Keratinocyte (primary cell): ENCODE results near the genes KRTAP5-3, KRTAP5-6, IFITM10 and TNNT3.

CAGE:
- cytosol, long polyA minus RNA: no peak
- cytosol, long polyA plus RNA: no peak
- long polyA plus RNA: no peak
- nucleus, long polyA minus RNA: no peak
- nucleus, long polyA plus RNA: no peak
These were observed 26.0 kb downstream of the DUSP8 start for GRCh38 chr11:1545854-1546652.

DNA sequence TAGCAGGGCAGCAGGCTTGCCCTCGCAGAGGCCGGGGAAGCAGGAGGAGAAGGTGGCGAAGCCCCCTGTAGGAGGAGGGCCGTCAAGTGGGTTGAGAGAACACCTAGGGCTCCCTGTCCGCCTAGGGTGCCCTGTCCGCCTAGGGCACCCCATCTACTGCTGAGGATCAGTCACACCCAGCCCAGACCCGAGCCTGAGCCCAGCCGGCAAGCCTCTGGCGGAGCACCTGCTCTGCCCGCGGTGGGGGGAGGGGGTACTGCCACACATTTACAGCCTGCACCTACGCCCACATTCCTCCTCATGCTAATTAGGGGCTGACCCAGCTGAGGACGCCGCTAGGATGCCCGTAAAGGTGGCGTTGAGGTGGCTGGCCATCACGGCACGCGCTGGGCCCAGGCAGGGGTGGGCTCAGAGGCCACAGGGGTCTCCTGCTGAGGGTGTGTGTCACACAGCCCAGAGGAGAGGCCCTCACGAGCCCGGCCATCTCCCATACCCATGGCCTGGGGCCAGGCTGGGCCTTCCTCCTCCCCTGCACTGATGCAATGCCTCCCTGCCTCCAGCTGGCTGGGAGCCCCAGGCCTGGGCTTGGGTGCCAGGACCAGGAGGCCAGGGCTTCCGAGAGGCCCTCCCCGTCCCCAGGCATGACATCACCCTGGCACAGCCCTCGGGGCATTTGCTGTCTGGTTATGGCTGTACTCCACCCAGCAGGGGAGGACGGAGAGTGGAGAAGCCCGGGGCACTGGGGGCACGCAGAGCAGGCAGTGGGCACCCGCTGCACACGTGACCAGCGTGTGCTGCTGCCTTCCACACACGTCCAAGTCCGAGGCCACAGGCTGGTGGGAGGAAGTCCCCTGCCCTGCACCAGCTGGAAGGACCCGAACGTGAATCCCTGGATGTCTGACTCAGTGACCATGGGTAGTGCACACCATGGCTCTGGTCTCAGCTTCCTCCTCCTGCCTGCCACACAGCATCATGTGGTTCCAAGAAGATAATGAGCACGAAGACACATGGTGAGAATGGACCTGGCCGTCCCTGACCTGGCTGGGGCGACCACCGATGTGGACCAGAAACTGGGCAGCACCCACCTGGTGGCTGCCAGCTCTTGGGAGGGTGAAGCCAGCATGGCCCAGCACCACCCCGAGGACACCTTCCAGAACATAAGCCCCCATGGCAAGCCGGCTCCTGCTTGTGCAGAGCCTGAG is 12.7 kb downstream of the DUSP8 start:
CAGE:
- cytosol, long polyA minus RNA: no peak
- cytosol, long polyA plus RNA: no peak
- long polyA plus RNA: no peak
- nucleus, long polyA minus RNA: no peak
- nucleus, long polyA plus RNA: no peak

DNA sequence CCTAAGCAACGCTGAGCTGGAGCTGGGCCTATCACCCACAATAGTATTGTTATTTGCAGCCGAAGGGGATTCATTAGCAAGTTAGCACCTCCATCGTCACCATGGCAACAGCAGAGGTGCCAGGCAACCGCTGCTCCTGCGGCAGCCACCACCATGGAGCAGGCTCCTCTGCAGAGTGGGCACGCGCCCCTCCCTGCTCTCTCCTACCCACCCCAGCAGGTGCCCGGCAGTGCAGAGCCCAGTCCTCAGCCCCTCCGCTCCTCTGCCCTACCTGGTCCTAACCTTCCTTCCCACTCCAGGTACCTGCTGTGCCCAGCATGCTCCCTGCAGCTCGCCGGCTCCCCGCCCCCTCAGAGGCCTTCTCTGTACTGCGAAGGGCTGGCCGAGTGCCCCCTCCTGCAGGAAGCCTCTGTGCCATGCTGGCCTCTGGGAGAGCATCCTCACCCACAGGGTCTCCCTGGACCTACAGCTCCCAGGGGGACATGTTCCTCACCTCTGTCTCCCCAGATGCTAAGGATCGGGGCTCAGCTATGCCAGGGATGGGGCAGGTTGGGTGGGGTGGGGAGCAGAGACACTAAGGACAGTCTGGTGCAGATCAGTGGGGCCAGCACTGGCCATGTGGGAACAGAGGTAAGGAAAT is 3.5 kb downstream of the DUSP8 start:
CAGE:
- cytosol, long polyA minus RNA: no peak
- cytosol, long polyA plus RNA: no peak
- long polyA plus RNA: no peak
- nucleus, long polyA minus RNA: no peak
- nucleus, long polyA plus RNA: no peak

DNA sequence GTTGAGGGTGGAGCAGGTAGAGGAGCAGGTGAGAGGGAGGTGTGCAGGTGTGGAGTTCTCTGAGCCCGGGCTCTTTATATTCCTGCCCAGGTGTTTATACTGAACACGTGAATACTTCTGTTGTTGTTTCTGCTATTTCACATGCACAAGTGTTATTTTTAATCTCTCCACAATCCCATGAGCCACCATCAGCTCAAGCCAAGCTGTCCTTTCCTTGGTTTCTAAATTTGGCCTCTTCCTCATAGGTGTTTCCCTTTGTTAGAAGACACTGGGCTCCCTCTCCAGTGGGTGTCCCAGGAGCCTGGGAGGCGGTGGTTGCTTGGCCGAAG is at the start of gene KRTAP5-3:
TSS of gene KRTAP5-3 (minus strand) at position 67 of the 329 bp plus-strand sequence.
CAGE:
- cytosol, long polyA minus RNA: no peak
- cytosol, long polyA plus RNA: no peak
- long polyA plus RNA: no peak
- nucleus, long polyA minus RNA: no peak
- nucleus, long polyA plus RNA: no peak

DNA sequence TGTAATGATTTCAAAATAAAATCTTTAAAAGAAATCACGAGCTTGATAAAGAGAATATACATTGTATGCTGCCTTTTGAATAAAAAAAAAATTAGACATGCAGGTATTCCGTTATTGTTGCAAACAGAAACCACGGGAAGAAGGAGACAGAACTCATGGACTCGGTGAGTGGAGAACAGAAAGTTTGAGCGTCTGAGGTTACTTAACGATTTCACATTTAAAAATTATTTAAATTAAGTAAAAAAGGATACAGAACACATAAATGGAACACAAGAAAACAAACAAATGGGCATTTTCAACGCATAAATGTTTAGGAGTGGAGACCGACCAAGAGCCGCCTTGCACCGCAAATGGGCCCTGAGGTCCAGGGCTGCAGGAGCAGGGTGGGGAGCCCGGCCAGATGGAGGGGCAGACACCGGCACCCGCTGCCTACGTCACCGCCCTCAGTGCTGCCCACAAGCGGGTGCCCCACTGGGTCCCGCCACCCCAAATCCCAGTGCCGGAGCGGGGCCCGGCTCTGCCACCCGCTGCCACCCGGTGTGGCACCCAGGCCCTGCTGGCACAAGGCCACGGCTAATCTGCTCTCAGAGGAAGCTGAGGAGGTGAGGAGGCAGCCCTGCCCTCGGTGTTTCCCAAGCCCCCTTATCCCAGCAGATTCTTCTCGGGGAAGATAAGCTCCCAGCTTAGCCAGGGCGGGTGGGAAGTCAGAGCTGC is 13.9 kb upstream of the KRTAP5-6 start:
CAGE:
- cytosol, long polyA minus RNA: no peak
- cytosol, long polyA plus RNA: no peak
- long polyA plus RNA: no peak
- nucleus, long polyA minus RNA: no peak
- nucleus, long polyA plus RNA: no peak

DNA sequence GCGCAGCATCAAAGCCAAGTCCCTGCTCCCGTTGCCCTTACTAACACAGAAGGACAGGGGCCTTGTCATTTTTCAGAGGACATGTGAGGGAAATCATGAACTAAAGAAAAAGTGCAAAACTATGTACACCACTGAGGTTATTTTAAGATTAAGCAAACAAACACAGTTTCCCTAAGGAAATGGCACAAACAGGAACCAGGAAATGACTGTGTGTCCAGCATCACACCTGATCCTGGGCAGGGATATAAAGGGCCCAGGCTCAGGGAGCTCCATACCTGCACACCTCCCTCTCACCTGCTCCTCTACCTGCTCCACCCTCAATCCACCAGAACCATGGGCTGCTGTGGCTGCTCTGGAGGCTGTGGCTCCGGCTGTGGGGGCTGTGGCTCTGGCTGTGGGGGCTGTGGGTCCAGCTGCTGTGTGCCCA is at the start of gene KRTAP5-6:
TSS of gene KRTAP5-6 (plus strand) at position 283 of the 427 bp plus-strand sequence.
CAGE:
- cytosol, long polyA minus RNA: no peak
- cytosol, long polyA plus RNA: no peak
- long polyA plus RNA: no peak
- nucleus, long polyA minus RNA: no peak
- nucleus, long polyA plus RNA: no peak

DNA sequence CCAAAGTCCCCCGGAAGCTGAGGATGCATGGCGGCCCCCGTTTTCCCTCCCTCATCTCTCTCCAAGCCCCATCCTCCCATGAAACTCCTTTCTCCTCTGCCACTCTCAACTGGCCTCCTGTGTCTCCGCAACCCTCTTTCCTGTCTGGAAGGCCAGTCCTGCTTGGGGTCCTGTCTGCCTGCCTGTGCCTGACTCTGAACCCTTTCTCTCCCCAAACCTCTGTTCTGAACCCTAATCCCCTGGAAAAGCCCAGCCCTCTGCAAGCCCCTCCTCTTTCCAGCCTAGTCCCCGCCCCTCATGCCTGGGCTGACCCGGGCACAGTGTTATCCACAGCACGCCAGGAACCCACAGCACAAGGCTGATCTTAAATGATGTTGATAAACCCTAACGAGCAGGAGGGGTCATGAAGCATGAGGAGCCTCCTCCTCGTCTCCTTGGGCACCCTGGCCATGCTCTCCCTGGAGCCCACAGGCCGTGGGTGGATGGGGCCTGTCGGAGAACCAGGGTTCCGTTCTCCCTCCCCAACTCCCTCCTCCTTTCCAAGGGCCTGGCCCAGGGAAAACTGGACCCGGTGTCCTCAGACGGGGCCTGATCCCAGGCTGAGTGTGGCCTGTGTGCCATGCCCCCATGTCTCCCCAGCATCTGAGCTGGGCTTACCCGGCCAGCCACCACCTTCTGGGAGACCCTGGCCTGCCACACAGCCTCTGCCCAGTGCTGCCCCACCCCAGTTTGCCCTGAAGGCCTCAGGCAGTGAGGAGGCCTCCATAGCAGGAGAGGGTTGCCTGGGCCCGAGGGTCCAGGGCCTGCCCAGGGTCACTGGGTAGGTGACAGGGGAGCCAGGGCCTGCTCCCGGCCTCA is at the start of gene IFITM10:
TSS of gene IFITM10 (minus strand) at position 208 of the 858 bp plus-strand sequence.
CAGE:
- cytosol, long polyA minus RNA: no peak
- cytosol, long polyA plus RNA: no peak
- long polyA plus RNA: no peak
- nucleus, long polyA minus RNA: no peak
- nucleus, long polyA plus RNA: no peak

GRCh38 chr11:1844012-1845020 is 5.5 kb downstream of the TNNI2 start:
CAGE:
- cytosol, long polyA minus RNA: no peak
- cytosol, long polyA plus RNA: no peak
- long polyA plus RNA: no peak
- nucleus, long polyA minus RNA: no peak
- nucleus, long polyA plus RNA: no peak

DNA sequence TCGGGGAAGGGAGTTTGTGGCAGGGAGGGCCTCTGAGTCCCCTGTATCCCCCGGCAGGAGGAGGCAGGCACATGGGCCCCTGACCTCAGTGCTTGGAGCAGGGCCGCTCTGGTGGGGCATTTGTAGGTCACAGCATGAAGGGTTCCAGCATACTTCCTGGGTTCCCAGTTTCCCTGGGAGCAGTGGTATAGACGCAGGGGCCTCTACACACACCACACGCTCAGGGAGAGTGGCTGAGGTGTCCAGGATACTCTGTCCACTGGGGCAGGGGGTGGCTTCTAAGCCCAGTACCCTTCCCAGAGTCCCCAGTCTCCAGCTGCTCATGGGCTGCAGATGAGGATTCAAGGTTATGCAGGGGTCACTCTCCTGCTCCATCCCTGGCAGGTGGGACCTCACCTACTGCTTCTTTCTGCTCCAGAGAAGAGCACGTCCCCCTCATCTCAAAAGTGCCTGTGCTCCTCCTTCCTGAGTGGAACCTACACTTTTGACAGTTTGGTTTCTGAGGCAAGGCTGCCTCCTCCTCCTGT is 6.2 kb downstream of the LSP1 start:
CAGE:
- cytosol, long polyA minus RNA: no peak
- cytosol, long polyA plus RNA: no peak
- long polyA plus RNA: no peak
- nucleus, long polyA minus RNA: no peak
- nucleus, long polyA plus RNA: no peak

DNA sequence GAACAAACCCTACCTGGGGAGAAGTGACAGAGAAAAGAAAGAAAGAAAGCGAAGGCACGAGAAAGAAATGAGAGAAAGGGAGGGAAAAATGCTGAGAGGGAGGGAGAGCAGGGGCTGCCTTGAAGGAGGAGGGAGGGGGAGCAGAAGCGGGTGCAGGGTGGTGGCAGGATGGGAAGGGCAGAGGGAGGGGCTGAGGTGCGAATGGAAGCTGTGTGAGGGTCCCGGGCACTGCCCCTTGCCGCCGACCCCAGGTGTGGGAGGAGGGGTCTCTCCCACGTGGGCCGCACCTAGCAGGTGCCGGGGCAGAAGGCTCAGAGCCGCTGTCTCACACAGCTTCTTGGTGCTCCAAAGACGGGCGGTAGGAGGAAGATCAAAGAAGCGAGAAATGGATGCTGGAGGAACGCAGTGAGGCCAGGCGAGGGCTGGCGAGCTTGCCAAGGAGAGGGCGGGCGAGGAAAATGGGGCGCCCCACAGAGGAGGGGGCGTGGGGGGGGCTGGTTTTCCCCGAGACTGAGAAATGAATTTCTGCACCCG is 16.5 kb downstream of the LSP1 start:
CAGE:
- cytosol, long polyA minus RNA: no peak
- cytosol, long polyA plus RNA: no peak
- long polyA plus RNA: no peak
- nucleus, long polyA minus RNA: no peak
- nucleus, long polyA plus RNA: no peak

DNA sequence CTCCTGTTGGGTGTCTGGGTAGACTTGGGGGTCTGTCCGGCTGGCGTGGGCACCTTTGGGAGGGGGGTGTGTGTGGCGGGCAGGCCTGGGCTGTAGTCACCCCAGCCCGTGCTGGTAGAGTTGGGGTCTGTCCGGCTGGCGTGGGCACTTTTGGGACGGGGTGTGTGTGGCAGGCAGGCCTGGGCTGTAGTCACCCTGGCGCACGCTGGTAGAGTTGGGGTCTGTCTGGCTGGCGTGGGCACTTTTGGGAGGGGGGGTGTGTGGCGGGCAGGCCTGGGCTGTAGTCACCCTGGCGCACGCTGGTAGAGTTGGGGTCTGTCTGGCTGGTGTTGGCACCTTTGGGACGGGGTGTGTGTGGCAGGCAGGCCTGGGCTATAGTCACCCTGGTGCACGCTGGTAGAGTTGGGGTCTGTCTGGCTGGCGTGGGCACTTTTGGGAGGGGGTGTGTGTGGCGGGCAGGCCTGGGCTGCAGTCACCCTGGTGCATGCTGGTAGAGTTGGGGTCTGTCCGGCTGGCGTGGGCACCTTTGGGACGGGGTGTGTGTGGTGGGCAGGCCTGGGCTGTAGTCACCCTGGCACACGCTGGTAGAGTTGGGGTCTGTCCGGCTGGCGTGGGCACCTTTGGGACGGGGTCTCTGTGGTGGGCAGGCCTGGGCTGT is 18.9 kb downstream of the LSP1 start:
CAGE:
- cytosol, long polyA minus RNA: no peak
- cytosol, long polyA plus RNA: no peak
- long polyA plus RNA: no peak
- nucleus, long polyA minus RNA: no peak
- nucleus, long polyA plus RNA: no peak

DNA sequence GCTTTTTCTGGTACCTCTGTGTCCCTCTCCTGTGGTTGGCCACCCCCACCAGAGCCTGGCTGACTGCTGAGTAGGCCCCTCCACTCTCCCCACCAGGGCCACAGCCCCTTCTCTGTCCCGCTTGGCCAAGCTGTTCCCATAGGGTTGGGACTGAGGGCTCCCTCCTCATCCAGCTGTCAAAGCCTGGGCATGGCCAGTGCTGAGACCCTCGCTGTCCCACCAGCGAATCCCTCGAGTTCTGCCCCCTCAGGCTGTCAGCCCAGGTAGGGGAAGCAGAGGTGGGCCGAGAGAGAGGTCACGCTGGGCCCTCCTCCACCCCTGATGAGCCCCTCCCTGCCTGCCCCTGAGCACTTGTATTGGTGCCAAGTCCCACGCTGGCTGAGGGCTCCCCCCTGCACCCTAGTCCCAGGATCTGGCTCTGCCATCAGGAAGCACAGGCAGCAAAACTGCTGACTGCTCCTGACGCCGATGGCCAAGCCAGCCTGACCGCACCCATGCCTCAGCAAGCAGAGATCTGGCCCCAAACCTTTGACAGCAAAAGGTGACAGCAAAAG is 3.4 kb downstream of the PRR33 start:
CAGE:
- cytosol, long polyA minus RNA: no peak
- cytosol, long polyA plus RNA: no peak
- long polyA plus RNA: no peak
- nucleus, long polyA minus RNA: no peak
- nucleus, long polyA plus RNA: no peak

CAGE:
- cytosol, long polyA minus RNA: no peak
- cytosol, long polyA plus RNA: no peak
- long polyA plus RNA: no peak
- nucleus, long polyA minus RNA: no peak
- nucleus, long polyA plus RNA: no peak
These were observed at the start of gene TNNT3 for GRCh38 chr11:1919000-1919782. Gene TNNT3, plus strand, starts transcription at chr11:1919703.

DNA sequence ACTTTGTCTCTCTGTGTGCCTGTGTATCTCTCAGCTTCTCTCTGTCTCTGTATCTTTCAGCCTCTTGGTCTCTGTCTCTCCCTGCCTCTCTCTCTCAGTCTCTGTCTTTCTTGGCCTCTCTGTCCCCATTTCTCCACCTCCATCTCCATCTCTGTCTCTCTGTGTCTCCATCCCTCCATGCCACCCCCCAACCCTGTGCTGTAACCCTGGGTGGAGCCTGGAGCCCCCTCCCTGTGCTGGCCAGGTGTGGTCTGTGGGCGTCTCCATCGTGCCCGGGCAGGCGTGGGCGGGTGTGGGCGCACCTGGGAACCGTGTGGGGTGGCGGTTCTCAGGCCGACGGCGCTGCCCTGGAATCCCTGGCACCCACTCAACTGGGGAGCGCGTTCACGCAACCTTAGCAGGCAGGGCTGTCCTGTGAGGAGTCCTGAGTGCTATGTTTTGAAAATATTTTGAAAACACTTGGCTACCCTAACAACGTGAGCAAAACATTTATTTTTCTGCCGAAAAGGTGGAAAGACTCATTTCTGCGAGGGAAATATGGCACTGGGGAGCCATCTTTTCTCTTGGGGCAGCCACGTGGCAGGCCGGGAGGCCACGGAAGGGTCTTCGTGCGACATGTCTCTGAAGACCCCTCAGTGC is 4.7 kb downstream of the TNNT3 start:
CAGE:
- cytosol, long polyA minus RNA: no peak
- cytosol, long polyA plus RNA: no peak
- long polyA plus RNA: no peak
- nucleus, long polyA minus RNA: no peak
- nucleus, long polyA plus RNA: no peak

GRCh38 chr11:1931937-1932526 is 12.5 kb downstream of the TNNT3 start:
CAGE:
- cytosol, long polyA minus RNA: no peak
- cytosol, long polyA plus RNA: no peak
- long polyA plus RNA: no peak
- nucleus, long polyA minus RNA: no peak
- nucleus, long polyA plus RNA: no peak

CAGE:
- cytosol, long polyA minus RNA: no peak
- cytosol, long polyA plus RNA: no peak
- long polyA plus RNA: no peak
- nucleus, long polyA minus RNA: no peak
- nucleus, long polyA plus RNA: no peak
These were observed 49.0 kb downstream of the MRPL23 start for GRCh38 chr11:1995760-1996926.

GRCh38 chr11:2102578-2103011 is 36.6 kb downstream of the IGF2 start:
CAGE:
- cytosol, long polyA minus RNA: no peak
- cytosol, long polyA plus RNA: no peak
- long polyA plus RNA: no peak
- nucleus, long polyA minus RNA: no peak
- nucleus, long polyA plus RNA: no peak

DNA sequence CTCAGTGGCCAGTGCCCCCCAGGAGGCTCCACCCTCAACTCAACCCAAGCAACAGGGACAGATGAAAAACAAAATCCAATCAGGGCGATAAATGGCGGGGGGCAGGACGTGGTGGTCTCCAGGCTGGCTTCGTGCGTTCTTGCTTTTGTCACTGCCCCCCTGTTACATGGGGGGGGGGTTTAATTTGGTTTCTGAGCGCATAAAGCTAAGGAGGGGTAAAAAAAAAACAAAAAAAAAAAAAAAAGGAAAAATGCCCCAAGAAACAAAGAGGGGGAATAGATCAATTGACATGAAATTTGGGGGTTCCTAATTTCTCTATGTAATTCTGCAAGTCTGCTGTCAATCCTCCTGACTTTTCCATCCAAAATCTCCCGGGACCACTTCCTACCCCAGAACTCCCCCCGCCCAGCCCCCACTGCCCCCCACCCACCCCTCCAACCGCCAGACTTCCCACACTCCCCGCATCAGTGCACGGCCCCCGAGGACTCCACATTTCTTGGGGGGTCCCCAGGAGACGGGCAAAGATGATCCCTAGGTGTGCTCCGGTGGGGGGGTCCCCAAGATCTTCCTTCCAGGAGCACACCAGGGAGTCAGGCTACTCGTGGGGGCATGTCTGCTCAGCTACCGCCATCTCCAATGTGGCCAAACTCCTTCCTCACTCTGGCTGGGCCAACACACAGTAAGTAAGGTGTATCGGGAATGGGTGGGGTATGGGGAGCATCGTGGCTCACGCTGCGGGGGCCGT is 8.7 kb downstream of the IGF2 start:
CAGE:
- cytosol, long polyA minus RNA: no peak
- cytosol, long polyA plus RNA: no peak
- long polyA plus RNA: no peak
- nucleus, long polyA minus RNA: no peak
- nucleus, long polyA plus RNA: no peak

GRCh38 chr11:2133949-2134335 is 5.2 kb downstream of the IGF2 start:
CAGE:
- cytosol, long polyA minus RNA: no peak
- cytosol, long polyA plus RNA: no peak
- long polyA plus RNA: no peak
- nucleus, long polyA minus RNA: no peak
- nucleus, long polyA plus RNA: no peak

DNA sequence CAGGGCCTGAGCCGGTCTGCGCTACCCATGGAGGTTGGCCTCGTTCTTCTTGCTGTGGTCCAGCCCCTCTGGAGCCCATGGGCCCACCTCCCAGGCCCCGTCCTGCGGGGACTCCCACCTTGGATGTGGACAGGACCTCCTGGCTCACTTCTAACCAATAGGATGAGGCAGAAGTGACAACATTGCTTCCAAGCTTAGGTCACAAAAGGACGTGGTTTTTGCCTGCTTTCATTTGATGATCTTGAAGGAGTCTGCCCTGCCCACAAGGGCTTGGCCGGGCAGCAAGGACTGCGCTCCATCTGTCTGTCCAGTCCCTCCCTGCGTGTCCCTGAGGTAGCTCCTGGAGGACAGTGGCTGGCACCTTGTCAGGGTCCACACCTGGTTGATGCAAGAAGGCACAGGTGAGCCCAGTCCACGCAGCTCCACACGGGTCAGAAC is 38.5 kb upstream of the TH start:
CAGE:
- cytosol, long polyA minus RNA: no peak
- cytosol, long polyA plus RNA: no peak
- long polyA plus RNA: no peak
- nucleus, long polyA minus RNA: no peak
- nucleus, long polyA plus RNA: no peak